Epithelial cell of esophagus (primary cell): ENCODE measurements around the gene CRB2.

DNA sequence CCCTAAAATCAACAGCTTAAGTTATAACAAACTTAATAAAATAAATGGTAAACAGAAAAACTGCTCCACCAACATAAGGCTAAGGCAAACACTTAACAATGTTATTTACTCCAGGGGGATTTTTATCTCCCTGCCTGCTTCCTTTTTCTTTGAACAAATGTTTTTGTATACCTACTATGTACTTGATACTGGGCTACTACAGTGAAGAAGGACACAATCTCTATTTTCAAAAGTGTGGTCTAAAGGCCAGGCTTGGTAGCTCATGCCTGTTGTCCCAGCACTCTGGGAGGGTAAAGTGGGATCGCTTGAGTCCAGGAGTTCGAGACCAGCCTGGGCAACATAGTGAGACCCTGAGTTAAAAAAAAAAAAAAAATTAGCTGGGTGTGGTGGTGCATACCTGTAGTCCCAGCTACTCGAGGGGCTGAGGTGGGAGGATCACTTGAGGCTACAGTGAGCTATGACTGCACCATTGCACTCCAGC lies 3.4 kb downstream of the STOM start:
- RRBS = no CpG with 5 or more reads among the region's 3 CpGs

- RRBS = no CpG with 5 or more reads among the region's 8 CpGs
Observed at GRCh38 chr9:121368763-121369247, 1.2 kb downstream of the STOM start.

DNA sequence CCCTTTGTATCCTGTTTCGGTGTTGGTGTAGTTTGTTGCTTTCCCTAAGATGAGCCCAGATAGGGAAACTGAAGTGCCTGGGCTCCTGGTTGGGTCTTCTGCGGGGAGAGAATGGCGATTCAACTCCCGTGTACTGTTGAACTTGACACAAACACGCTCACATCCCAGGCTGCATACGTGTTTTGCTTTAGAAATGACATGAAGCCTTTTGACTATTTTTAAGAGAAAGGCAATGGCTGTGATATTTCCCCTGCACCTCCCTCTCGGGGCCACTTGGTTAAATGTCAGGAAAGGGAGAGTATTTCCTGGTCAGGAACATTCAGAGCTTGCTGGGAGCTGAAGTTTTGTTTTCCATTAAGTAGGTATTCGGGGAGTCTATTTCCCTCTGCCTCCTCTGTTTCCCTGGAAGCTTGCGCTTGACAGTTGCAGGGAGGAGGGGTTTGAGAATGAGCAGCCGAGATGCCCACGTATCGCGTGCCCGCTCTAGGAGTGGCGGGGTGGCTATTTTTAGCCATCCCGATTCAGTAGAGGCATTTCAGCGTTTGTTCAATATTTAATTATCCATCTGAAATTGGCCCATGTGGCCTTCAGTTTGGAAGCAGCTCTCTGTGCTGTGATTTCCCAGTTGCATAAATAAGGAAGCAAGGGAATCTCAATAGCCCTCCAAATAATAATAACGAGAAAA lies 6.7 kb downstream of the DAB2IP start:
- RRBS = no CpG with 5 or more reads among the region's 18 CpGs

- RRBS = no CpG with 5 or more reads among the region's 23 CpGs
Observed at GRCh38 chr9:121717800-121718653, 66.6 kb downstream of the DAB2IP start.

GRCh38 chr9:121718974-121719659 lies 67.7 kb downstream of the DAB2IP start:
- RRBS = no CpG with 5 or more reads among the region's 7 CpGs

DNA sequence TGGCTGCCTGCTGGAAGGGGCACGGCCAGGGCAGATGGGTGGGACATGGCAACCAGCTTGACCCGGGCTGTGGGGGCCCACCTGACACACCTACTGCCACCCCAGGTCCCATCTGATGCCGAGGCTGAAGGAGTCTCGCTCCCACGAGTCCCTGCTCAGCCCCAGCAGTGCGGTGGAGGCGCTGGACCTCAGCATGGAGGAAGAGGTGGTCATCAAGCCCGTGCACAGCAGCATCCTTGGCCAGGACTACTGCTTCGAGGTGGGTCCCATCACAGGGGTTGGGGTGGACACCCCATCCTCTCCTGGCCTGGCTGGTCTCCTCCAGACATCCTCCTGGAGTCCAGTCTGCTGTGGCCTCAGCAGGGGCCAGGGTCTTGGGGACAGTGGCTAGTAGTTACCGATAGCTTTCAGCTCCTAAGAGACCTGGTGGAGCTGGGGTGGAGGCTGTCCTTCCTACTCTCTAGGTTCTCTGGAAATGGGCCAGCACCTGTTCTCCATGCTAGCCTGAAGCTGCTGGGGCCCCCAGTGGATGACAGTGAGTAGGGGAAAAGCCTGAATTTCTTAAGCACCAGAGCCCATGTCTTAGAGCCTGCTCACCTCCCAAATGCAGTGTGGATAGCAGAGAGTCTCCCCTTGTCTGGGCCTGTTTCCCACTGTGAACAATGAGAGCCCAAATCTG lies 105.6 kb downstream of the DAB2IP start:
- RRBS = no CpG with 5 or more reads among the region's 10 CpGs

DNA sequence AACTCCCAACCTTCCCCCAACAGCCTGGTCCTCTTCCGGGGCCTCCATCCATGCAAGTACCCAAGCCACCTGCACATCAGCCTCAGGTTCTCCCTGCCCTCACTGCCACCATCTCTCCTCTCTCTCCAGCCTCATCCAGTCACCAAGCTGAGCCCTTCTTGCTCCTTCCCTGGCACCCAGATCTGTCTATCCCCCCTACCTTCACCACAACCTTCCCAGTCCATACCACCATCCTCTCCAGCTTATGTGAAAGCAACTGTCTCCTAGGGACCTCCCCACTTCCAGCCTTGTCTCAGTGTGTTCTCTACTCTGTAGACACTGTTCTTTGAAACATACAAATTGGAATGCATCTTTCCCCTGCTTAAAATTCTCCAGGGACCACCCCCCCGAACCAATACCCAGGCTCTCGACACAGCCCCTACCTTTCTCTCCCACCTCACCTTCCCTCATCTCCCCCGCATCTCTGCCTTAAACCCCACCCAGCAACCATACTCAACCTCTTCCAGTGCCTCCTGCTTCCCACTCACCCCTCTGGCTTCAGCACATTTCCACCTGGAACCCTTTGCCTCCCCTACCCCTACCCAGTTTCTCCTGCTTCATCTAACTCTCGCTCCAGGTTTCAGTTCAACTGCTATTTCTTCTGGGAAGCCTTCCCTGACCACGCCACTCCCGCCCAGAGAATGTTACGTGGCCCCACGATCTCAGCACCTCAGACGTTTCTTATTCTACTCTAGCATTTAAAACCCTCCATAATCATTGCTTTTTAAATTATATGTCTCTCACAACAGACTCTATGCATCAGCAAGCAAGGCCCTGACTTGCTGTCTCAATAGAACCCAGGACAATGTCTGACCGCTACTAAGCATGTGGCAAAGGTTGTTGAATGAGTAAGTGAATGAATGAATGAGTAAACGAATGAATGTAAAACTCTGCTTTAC lies 104.9 kb downstream of the TTLL11 start:
- RRBS = no CpG with 5 or more reads among the region's 12 CpGs

DNA sequence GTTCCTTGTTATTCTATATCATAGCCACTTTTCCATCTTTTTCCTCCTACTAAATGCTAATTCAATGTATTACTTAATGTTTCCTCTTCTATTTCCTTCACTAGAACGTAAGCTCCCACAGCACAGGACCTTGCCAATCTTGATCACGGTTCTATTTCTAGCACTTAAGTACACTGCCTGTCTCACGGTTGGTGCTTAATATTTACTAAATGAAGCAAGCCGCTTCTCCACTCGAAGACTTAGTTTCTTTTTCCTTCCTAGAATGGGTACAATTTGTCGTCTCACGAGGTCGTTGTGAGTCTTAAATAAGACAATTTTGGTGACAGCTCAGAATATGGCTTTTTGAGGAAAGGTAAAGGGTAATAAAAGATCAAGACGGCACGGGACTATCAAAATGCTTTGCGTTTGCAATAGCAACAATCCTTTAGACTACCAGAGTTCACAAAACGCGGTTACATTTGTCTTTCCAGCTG lies 656 bp downstream of the RBM18 start:
- RRBS = no CpG with 5 or more reads among the region's 13 CpGs

- RRBS = no CpG with 5 or more reads among the region's 1 CpG
Observed at GRCh38 chr9:122959911-122960280, 19.1 kb downstream of the RABGAP1 start.

DNA sequence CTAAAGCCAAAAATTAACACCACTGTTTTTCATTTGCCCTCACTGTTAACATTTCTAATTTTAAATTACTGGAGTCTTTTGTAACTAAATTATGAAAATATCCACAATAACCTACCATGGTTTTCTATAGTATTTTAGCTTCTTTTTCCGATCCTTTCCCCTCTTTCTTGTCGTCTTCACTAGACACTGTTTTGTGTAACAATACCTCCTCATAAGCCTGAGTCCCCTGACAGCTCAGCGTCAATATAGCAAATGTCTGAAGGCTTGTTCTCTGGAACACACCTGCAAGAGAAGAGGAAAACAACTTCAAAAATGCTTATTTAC lies 84.4 kb downstream of the STRBP start:
- RRBS = no CpG with 5 or more reads among the region's 3 CpGs

DNA sequence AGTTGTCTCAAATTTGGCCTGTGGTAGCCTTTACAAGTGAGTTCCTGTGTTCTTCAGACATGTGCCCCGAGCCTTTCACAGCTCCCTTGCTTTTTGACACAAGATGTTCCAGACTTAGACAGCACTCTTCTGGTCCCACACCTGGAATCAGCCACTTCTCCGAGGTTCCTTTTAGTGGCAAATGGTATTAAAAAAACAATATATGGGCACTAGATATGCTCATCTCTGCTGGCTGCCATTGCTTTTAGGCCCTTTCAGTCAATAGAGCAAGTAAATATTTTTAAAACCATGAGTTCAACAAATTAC lies 46.2 kb downstream of the STRBP start:
- RRBS = no CpG with 5 or more reads among the region's 2 CpGs

DNA sequence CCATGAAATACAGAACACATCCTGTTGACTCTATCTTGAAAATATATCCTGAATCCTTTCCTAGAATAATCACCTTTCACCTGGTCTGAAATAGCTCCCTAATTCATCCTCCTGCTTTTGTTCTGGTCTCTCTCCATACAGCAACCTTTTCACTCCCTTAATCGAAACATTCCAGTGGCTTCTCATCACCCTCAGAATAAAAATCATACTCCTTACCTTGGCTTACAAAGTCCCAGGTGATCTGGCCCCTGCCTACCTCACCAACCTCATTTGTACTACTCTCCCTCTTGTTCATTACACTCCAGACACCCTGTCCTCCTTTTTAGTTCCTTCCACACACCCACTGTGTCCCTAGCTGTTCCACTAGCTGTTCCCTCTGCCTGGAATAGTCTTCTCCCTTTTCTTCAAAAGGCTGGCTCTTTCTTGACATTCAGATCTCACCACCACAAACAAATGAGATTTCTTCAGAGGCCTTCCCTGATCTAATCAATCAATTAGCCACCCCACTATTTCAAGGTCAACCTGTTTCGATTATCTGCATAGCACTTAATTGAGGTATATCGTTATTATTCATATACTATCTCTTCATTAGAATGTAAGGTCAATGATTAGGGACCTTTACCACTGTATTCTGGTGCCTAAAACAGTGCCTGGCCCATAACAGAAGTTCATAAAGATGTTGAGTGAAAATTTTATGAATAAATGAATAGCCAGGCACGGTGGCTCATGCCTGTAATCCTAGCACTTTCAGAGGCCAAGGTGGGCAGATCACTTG lies 26.5 kb downstream of the STRBP start:
- RRBS = no CpG with 5 or more reads among the region's 4 CpGs

DNA sequence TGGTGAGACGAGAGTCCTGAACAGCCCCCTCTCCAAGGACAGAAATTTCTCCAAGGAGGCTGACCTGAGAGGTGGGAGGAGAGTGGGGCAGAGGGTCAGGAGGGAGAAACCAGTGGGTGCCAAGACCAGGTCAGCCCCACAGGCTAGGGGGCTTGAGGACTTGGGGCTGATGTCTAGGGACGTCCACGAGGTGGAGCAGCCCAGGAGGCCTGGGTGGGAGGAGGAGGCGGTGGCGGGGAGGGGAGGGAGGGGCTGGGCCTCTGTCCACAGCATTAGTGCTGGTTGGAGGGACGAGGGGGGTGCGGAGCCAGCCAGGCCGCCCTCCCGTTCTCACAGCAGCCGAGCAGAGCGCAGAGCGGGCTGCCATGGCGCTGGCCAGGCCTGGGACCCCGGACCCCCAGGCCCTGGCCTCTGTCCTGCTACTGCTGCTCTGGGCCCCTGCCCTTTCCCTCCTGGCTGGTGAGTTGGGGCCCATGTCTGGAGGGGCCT lies at the start of gene CRB2:
Gene CRB2, plus strand, starts transcription at position 302 of the 489 bp plus-strand sequence.
- RRBS = no CpG with 5 or more reads among the region's 14 CpGs

DNA sequence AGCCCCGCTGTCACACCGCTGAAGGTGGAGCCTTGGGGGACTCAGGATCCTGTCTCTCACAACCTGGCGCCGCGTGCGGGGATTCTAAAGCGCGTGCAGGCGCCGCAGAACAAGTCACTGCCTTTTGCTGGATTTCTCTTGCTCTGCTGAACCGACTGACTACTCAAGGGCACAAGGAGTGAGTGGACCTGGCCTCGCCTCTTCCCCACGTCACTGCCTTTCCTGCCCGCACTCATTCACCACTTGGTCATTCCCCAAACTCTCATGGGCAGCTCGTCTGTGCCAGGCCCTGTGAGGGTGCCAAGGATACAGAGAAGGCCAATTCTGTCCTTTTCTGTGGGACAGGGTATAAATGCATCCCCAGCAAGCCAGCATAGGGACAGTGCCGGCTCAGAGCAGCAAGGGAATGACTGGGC lies 69.4 kb downstream of the CRB2 start:
- RRBS = no CpG with 5 or more reads among the region's 16 CpGs

GRCh38 chr9:123526729-123528054 lies 171.2 kb downstream of the CRB2 start:
- RRBS = no CpG with 5 or more reads among the region's 5 CpGs

DNA sequence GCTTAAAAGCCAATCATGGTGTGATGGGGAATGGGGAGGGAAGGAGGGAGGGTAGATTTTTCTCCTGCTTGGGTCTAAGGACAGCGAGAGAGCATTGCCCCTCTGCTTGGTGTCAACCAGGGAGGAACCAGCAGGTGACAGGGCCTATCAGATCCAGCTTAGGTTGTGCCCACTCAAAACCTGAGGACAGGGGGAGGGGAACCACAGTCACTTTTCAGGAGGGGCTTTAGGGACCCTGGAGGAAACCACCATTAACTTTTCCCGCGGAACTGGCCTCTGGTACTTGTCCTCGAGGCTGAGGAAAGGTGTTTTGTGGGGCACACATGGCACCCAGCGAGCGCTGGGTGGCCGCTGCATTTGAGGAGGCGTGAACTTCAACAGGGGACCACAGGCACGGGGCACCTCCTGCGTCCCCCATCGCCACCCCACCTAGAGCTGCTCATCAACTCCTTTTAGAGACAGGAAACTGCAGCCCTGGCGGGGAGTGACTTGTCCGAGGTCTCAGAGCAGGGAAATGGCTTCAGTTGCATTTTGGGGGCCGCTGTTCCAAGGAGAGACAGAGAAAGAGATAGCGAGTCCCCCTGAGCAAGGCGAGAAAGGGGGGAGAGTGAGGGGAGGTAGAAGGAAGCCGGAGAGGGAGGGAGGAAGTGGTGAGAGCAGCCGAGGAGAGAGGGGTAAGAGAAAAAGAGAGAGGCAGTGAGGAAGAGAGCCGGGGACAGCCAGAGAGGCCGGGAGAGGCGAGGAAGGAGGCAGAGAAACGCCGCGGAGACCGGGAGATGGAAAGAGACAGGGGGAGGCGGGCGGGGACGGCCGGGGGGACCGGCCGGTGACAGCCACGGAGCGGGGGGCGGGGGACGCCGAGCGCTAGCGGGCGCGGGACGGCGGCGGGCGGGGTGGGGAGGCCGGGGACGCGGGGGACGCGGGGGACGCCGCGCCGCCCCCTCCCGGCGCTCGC lies 12.6 kb upstream of the LHX2 start:
- RRBS = 7% methylated on average over 29 of the region's 56 CpGs

- RRBS = no CpG with 5 or more reads among the region's 6 CpGs
Observed at GRCh38 chr9:124217901-124218229, 39.9 kb upstream of the NEK6 start.

- RRBS = no CpG with 5 or more reads among the region's 8 CpGs
Observed at GRCh38 chr9:124220808-124221556, 36.8 kb upstream of the NEK6 start.

- RRBS = no CpG with 5 or more reads among the region's 3 CpGs
Observed at GRCh38 chr9:124259070-124259269, 1.2 kb downstream of the NEK6 start.

DNA sequence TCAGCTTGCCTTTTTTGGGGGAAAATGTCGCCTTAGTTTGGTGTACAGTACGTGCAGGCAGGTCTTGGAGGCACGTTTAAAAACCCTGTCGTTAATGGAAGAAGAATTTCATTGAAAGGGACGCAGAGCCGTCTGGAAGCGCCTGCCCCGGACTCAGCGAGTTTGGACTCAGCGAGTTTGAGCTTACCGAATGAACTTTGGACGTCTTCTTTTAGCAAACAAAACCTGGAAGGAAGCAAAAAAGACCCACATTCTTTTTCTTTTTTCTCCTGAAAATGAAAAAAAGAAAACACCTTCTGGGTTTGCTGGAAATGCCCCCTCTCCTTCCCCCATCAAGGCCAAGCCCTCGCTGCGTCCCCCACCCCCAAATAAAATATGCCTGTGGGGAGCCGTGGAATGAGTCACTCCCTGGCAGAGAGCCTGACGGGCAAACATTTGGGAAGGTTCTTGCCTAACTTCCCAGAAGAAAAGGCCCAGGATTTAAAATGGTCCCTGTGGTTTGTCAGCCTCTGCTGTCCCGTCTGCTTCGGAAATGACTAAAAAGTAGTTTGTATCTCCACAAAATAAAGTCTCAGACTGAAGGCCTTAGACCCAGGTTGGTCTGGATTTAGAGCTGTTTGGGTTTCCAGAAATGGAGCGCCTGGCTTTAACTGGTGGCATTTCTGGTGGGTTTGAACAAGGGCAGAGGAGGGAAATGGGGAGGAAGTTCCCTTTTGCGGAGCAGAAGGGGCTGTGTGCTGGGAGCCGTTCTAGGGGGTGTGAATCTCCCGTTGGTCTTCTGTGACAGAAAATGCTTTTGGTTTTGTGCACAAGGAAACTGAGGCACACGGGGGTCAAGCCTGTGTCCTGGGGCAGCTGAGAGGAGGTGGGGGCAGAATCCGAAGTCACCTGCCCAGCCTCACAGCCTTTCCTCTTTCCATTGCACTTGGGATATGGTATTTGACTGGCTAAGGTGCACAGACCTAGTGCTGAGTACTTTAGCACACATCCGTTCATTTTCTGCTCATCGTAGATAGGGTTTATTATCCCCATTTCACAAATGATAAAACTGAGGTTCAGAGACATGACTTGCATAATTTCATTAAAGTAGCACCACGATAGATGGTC lies 1.9 kb downstream of the NEK6 start:
- RRBS = no CpG with 5 or more reads among the region's 27 CpGs